BE2C (cell line): Measurements from ENCODE around the gene VAMP7.

GRCh38 chrX:155052492-155052836, 18.5 kb downstream of the CMC4 start:
- RRBS, result no CpG with 5 or more reads among the region's 2 CpGs

DNA sequence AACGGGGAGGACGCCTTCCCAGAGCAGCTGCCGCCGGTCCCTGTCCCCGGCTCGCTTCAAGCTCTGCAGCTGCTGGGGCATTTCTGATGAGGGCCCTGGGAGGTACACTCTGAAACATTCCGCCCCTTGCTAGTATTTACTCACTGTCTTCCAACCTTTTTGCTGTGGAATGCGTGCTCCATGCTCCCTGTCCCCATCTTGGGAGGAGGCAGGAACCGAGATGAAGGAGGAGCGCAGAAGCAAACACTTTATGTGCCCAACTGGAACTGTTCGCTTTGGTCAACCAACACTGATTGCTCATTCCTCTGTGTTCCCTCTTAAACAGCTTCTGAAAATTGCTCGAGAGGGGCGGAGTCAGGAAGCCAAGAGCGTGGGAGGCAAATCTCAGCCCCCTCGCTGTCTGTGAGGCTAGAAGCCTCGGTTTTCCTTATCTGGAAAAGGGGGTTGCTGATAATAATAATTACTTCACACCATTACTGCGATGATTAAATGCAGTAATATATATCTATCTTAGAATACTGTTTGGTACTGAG, 6.4 kb upstream of the VAMP7 start:
- RRBS, result no CpG with 5 or more reads among the region's 17 CpGs

GRCh38 chrX:155880856-155881787, at the start of gene VAMP7:
TSS of gene VAMP7 (plus strand) at chrX:155881345.
- RRBS, result 1% methylated on average over 9 of the region's 51 CpGs